Vagina (tissue), 1 donor: ENCODE data around the genes GPBP1, ACTBL2 and RAB3C.

GRCh38 chr5:56946864-56947409 is 5.0 kb downstream of the MIER3 start:
- PRO-cap: no peak
- RAMPAGE, long total RNA: no peak

DNA sequence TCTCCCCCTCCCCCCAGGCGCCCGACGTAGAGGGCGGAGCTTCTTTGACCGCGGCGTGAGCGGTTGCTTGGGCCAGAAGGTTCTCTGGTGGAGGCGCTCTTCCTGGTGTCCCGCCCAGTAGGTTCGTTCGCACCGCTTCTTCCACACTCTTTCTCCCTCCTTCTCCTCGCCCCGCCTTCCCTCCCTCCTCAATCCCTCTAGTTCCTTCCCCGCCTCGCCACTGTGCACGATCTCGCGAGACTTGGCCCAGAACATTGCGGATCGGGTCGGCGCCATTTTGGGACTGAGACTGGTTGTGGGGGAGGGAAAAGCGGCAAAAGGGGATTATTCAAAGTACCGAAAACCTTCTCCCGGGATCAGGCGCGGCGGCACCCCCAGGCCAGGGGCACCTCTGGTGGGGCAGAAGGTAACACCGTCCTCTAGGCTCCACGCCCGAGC is at the start of gene GPBP1:
TSS of gene GPBP1 (plus strand) at position 254 of the 438 bp plus-strand sequence.
- PRO-cap: bidirectional peak, plus-strand start at position 280 of the sequence, minus-strand start outside the sequence
- RAMPAGE, long total RNA: start-site peak on the plus strand centred at position 56 of the sequence, 30 bp wide, 164 reads; start-site peak on the plus strand centred at position 269 of the sequence, 89 bp wide, 1,680 reads

DNA sequence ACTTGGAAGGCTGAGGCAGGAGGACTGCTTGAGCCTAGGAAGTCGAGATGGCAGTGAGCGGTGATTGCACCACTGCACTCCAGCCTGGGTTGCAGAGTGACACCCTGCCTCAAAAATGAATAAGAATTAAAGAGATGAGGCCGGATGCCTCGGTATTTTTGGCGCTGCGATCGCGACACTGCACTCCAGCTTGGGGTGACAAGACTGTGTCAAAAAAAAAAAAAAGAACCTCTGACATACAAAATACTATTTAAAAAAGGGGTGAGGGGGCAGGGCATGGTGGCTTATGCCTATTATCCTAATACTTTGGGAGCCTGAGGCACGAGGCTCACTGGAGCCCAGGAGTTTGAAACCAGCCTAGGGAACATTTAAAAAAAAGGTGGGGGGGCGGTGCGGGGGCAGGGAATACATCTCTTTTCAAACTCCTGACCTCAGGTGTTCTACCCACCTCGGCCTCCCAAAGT is 7.4 kb downstream of the GPBP1 start:
- PRO-cap: no peak
- RAMPAGE, long total RNA: no peak

DNA sequence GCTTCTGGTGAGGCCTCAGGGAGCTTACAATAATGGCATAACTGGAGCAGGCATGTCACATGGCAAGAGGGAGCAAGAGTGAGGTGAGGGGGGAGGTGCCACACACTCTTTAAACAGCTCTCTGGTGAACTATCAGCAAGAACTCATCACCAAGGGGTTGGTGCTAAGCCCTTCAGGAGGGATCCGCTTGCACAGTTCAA is 10.4 kb downstream of the GPBP1 start:
- PRO-cap: no peak
- RAMPAGE, long total RNA: no peak

- PRO-cap: unidirectional peak, minus-strand start at chr5:57207775
- RAMPAGE, long total RNA: no peak
Measured at GRCh38 chr5:57207476-57208358, 33.9 kb downstream of the GPBP1 start.

DNA sequence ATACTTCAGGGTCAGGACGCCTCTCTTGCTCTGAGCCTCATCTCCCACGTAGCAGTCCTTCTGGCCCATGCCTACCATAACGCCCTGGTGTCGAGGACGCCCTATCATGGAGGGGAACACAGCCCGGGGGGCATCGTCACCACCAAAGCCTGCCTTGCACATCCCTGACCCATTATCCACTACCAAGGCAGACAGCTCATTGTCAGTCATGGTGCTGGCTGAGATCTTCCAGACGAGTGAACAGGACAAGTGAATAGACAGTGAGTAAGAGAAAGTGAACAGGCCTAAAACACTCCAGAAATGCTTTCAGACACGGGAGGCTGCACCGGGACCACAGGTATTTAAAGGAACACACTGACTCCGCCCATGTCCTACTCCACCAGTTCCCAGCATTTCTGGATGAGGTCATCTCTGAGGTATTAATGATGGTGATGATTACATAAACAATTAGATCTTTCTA is at the start of gene ACTBL2:
TSS of gene ACTBL2 (minus strand) at position 314 of the 460 bp plus-strand sequence.
- PRO-cap: no peak
- RAMPAGE, long total RNA: no peak

GRCh38 chr5:58112984-58113704 is 346.7 kb downstream of the PLK2 start:
- PRO-cap: no peak
- RAMPAGE, long total RNA: no peak

GRCh38 chr5:58582616-58583749 is at the start of gene RAB3C:
RAB3C (plus strand) TSS chr5:58583075.
- PRO-cap: no peak
- RAMPAGE, long total RNA: start-site peak on the plus strand at chr5:58583075-58583115, 57 reads

DNA sequence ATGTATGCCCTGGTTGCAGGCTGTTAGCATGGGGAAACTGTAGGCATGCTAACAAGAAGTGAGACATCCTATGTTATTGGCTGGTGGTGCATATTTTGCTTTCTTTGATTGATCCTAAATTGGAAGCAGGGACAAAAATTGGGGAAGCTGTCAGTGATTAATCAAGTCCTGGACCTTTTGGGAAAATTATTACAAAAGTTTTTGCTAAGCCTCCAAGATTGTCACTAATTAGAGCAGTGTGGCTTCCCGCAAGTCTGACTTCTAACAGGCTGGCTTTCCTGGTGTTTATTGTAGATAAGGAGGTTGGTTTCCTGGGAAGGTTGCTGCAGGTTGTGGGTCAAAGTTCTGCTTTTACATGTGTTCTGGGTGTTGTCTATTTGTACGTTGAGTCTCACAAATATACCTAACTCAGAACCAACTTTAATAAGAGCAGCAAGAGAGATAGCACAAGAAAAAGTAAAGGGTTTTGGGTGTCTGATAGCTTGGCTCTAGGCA is 46.8 kb downstream of the RAB3C start:
- PRO-cap: no peak
- RAMPAGE, long total RNA: no peak

- PRO-cap: no peak
- RAMPAGE, long total RNA: no peak
Measured at GRCh38 chr5:59087801-59088379, 505.0 kb downstream of the RAB3C start.

DNA sequence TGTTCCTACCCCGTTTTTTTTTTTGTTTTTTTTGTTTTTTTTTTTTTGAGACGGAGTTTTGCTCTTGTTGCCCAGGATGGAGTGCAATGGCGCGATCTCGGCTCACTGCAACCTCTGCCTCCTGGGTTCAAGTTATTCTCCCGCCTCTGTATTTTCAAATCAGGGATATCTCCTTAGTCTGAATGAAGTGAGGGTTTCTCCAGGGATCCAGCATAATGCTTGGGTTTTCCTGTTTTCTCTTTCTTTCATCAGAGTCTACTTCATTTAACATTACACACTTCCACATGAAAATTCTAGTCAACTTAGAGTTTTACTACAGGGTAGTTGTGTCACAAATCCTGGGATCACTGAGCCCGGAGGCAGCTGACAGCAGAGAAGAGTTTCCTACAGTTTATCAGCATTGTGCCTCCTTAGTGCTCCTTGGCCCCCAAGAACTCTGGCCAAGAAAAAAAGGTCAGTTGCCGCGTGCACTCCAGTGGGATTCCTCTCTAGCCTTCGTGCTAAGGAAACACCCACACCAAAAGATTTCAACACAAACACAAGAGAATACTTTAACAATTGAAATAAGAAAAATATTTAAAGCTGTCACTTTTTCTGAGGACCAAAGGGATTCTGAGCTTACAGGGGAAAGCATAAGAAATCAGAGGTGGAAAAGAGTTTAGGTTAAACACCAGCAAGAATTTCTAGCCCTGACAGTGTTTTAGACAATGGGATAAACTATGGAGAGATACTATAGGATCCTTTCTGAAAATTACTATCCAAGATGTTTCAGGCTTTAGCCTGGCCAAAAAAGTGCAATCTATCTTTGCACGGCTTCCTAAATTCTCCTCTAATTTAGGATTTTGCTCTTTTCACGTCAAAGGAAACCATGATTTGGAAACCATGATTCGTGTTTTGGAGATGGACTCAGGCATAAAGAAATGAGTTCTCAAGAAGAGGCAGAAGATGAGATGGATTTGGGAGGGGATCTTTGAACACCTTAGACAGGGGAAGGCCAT is 606.6 kb downstream of the RAB3C start:
- PRO-cap: no peak
- RAMPAGE, long total RNA: no peak

DNA sequence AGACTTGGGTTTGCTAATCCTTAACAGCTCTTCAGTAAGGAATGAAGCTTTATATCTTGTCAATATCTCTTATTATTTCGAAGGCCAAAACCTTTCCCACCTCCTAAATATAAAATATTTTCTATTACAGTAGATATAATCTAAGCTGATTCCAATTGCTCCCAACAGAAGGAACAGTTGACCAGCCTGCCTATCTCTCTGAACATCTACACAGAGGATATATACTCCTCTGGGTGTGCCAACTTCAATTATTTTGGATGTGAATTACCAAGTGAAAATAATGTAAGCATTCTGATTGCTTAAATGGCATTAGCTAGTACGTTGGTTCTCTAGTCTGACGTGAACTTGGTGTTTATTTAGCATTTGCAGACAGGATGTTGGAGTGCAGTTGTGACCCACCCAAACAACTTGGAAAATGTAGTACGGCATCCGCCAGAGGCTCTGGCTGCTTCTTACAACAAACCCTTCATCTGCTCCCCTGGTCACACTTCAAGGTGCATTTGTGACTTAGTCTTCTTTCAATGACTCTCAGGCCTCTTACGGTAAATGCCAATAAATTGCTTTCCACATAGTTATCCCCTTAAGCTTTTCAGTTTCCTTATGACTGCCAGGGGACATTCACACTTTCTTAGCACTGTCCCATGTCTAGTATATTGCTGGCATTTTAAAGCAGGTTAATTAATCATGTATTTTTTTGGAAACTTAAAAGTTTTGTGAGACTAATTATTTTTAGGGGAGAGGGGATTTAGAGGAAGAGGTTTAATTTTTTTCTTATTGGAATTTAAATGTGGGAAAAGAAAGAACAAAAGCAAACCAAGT is 616.6 kb downstream of the PDE4D start:
- PRO-cap: no peak
- RAMPAGE, long total RNA: no peak

DNA sequence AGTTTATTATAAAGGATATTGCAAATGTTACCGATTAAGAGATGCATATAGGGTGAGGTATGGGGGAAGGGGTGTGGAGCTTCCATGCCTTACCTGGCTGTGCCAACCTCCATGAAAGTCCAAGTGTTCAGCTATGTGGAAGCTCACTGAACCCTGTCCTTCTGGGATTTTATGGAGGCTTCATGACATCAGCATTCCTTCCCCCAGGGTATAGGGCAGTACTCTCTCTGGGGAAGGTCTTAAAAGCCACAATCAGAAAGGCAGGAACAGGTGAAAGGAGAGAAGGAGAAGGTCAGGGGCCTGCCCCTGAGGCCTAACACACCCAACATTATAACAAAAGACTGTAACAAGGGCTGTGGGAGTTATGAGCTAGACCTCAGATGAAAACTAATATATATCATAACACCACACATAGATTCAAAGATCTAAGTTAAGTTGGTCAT is 592.6 kb downstream of the PDE4D start:
- PRO-cap: no peak
- RAMPAGE, long total RNA: no peak

- PRO-cap: no peak
- RAMPAGE, long total RNA: no peak
Measured at GRCh38 chr5:59305411-59305977, 588.0 kb downstream of the PDE4D start.

DNA sequence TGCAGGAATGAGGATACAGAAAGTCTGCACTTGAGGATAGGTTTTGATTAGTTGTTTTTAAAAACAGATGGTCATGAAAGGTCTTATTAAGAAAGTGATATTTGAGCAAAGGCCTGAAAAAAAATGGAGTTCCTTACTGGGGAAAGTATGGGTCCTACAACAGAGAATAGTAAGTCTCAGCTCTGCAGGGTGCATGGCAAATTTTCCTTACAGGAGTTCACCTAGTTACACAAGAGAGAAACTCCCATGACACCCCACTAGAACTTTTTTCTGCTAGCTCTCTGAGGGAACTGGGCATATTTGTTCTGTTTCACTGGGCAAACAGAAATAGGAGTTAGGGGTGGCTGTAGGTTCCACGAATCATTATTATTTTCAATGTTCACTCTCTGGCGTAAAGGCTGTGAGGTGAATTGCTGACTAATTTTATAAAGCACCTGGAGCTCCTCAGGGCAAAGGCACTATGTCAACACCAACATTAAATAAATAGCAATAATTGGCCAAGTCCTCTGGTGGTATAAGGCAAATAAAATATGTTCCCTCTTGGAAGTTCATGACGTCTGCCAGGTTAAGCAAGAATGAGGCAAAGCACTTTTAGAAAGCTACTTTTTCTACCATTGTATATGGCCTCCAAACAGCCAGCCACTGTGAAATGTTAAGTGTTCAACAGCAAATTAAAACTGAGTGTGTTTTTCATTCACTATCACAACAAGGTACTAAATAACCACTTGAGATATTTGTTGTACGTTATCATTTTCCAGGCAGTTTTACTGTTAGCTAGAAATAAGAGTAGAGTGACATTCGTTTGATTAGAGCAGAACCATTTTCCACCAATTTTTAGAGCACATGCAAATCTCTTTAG is 344.7 kb downstream of the PDE4D start:
- PRO-cap: no peak
- RAMPAGE, long total RNA: no peak

- PRO-cap: no peak
- RAMPAGE, long total RNA: no peak
Measured at GRCh38 chr5:59591104-59591660, 302.3 kb downstream of the PDE4D start.

GRCh38 chr5:59623151-59623983 is 270.2 kb downstream of the PDE4D start:
- PRO-cap: no peak
- RAMPAGE, long total RNA: no peak

DNA sequence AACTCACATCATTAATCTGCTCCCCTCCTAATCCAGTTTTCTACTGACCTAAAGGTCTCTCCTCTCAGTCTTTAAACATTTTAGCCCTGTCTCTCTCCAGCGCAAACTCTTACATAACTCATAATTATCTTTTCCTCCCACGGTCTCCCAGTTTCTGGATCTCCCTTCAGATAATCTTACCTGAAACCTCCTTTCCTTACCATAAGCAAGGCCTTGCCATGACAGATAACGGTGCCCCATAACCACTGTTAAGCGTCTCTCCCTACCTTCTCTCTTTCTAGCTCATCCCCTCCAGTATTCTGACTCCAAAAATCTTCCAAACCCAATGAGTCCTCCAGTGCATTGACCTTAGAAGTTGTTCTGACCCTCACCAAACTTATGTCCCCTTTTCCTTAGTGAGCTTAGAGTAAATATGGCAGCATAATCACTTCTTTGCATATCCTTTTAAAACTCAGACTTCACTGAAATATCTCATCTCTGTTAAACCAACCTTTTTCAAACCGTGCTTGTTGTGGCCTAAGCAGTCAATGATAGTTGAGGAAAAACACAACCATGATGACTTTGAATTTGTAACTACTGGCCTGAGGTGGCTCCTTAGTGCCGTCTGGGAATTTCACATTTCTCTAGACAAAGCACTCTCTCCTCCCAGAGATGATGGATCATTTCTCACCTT is 146.5 kb downstream of the PDE4D start:
- PRO-cap: no peak
- RAMPAGE, long total RNA: start-site peak on the minus strand centred at position 370 of the sequence, 105 bp wide, 6 reads

- PRO-cap: no peak
- RAMPAGE, long total RNA: no peak
Measured at GRCh38 chr5:60528943-60529456, 171.0 kb downstream of the DEPDC1B start.

GRCh38 chr5:61100674-61100889 is 61.7 kb downstream of the SMIM15 start:
- PRO-cap: no peak
- RAMPAGE, long total RNA: no peak